ENCODE measurements around the genes CD80 and POPDC2.

DNA sequence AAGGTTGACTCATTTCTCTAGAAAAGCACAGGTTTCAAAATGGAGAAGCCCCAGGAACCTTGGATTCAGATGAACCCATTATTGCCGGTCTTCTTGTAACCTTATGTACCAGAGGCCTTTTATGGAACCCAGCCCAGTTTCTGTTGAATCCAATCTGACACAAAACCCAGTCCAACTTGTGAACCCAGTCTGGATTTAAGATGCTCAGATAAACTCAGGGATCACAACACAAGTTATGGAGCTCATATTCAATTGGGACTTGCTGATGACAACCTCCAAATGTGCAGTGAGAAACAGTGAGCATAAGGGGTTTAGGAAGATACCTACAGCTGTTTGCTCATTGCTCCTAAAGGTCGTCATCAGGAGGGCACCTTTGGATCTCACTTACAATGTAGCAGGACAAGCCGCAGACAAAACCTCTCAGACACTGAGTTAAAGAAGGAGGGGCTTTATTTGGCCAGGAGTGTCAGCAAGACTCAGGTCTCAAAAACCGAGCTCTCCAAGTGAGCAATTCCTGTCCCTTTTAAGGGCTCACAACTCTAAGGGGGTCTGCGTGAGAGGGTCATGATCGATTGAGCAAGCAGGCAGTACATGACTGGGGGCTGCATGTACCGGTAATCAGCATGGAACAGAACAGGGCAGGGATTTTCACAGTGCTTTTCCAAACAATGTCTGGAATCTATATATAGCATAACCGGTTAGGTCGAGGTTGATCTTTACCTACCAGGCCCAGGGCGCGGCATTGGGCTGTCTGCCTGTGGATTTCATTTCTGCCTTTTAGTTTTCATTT lies 16.7 kb upstream of the B4GALT4 start:
- RRBS = no CpG with 5 or more reads among the region's 11 CpGs

GRCh38 chr3:119337197-119337809 lies 43.1 kb downstream of the ARHGAP31 start:
- RRBS = no CpG with 5 or more reads among the region's 13 CpGs

GRCh38 chr3:119347023-119347443 lies 52.9 kb downstream of the ARHGAP31 start:
- RRBS = no CpG with 5 or more reads among the region's 3 CpGs

DNA sequence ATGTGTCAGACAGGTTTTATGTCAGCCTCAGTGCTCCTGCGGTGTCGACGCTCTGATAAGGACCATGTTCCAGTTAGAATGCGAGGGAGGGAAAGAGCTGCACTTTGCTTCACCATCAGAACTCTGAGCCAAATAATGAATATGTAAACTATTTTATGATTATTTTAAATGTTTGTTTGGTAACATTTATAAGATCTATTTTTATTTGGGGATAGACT lies 45.1 kb downstream of the TMEM39A start:
- RRBS = no CpG with 5 or more reads among the region's 4 CpGs

GRCh38 chr3:119430954-119431471 lies 32.4 kb downstream of the TMEM39A start:
- RRBS = no CpG with 5 or more reads among the region's 2 CpGs

DNA sequence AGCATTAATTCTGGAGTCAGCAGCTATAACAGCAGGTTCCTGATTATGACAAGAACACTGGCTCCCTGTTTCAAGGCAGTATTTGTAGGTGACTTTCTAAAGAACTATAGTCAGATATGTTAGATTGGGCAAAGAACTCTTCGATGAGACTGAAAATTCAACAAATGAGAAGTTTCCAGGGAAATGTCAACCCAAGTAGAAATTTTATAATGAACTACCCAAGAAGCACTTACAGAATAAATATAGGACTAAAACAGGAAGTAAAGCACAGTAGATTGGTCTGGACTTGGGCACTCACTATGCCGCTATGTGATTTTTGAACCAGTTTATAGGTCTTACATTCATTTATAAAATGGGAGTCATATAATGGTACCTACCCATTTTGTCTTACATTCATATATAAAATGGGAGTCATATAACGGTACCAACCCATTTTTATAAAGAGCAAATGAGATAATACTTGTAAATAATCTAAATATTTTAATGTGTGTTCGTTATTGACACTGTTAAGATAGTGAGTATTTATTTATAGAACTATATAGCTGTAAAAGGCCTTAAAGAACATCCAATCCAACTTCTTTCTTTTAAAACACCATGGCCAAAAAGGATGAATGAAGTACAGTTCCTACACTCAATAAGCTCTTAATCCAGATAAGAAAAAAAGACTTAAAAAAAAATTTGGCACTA lies 7.6 kb downstream of the TMEM39A start:
- RRBS = no CpG with 5 or more reads among the region's 4 CpGs

DNA sequence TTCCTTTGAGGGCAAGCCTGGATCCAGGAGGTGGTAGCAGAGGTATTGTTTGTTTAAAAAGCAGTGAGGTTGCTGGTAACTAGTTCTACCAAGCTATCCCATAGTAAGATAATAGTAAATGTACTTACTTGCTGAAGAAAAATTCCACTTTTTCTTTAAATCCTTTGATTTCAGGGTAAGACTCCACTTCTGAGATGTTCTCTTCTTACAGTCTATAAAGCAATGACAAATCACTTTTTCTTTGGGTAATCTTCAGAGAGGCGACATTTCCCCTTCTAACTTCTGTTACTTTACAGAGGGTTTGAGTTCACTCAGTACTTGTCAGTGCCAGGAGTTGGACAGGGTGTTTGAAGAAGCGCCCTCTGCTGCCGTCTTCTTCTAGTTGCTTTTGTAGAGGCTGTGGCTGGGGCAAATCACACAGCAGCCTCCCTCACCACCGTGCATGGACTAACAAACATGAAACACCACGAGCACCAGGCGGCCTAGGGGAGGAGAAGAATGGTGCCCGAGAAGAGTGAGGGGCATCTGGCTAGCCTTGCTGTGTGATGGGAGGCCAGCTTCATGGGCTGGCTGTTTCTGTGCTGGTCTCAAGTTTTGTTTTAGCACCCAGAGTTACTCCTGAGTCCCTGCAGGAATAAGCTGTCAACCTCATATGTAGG lies at the start of gene CD80:
Gene CD80, minus strand, starts transcription at position 303 of the 659 bp plus-strand sequence.
- RRBS = no CpG with 5 or more reads among the region's 7 CpGs

- RRBS = no CpG with 5 or more reads among the region's 10 CpGs
Measured at GRCh38 chr3:119619186-119619855, 21.6 kb downstream of the PLA1A start.

- RRBS = no CpG with 5 or more reads among the region's 11 CpGs
Measured at GRCh38 chr3:119660355-119661307, at the start of gene POPDC2. Gene POPDC2 (minus strand): TSS chr3:119660589.

DNA sequence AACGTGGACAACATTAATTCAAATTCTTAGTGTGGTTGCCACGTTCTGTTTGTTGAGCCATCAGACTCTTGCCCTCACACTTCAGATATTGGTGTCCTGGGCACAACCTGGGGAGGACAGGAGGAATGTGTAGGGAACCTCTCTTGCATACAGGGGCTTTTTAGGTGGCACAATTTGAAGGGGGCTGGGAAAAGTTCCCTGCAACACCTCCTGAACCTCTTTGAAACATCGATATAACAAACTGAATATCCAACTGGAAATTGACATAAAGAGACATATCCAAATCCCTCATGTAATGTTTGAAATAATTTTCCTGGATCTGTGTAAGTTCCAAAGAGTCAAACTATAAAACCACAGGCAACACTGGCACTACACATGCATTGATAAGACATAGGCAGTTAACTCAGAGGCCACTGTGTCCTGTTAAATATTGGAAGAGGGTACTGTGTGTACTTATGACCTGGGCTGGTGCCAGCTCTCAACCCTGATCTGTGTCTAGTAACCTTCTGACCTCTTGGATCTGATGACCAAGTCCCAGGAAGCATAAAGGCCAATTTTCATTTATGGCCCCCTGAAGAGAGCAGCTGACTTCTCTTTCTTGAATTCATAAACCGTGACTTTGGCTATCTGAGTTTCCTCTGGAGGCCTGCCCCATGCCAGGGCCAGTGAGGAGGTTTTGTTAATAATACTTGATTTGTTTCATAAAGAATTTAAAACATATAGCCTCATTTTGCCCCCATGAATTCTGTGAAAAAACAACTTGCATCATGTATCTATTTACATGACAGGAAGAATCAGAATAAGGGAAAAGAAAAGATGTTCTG lies 4.5 kb downstream of the NR1I2 start:
- RRBS = no CpG with 5 or more reads among the region's 4 CpGs

- RRBS = no CpG with 5 or more reads among the region's 3 CpGs
Measured at GRCh38 chr3:119795763-119796330, 13.9 kb downstream of the NR1I2 start.

DNA sequence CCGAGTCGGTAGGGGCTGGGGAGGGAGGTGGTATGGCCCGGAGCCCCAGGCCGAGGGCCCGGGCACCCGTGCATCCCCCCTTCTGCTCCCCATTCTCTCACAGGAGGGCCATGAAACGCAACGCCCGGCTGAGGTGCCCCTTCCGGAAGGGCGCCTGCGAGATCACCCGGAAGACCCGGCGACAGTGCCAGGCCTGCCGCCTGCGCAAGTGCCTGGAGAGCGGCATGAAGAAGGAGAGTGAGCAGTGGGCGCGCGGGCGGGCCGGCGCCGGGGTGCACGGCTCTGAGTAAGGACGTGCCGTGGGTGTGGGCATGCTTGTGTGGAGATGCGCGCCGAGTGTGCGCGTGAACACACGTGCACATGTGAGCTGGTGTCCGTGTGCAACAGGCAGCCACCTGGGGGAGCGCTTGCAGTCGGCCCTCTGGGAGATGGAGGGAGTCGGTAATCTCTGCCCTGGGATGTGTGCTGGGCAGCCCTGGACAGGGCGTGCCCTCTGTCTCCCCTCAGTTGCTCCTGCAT lies 28.1 kb downstream of the NR1I2 start:
- RRBS = 1% methylated on average over 14 of the region's 39 CpGs

GRCh38 chr3:120350310-120350883 lies 1.2 kb upstream of the LRRC58 start:
- RRBS = no CpG with 5 or more reads among the region's 7 CpGs

- RRBS = no CpG with 5 or more reads among the region's 1 CpG
Measured at GRCh38 chr3:120532901-120533190, 63.3 kb upstream of the NDUFB4 start.

- RRBS = no CpG with 5 or more reads among the region's 3 CpGs
Measured at GRCh38 chr3:120597148-120597585, 1.0 kb downstream of the NDUFB4 start.

GRCh38 chr3:120598175-120599742 lies 2.6 kb downstream of the NDUFB4 start:
- RRBS = no CpG with 5 or more reads among the region's 11 CpGs

DNA sequence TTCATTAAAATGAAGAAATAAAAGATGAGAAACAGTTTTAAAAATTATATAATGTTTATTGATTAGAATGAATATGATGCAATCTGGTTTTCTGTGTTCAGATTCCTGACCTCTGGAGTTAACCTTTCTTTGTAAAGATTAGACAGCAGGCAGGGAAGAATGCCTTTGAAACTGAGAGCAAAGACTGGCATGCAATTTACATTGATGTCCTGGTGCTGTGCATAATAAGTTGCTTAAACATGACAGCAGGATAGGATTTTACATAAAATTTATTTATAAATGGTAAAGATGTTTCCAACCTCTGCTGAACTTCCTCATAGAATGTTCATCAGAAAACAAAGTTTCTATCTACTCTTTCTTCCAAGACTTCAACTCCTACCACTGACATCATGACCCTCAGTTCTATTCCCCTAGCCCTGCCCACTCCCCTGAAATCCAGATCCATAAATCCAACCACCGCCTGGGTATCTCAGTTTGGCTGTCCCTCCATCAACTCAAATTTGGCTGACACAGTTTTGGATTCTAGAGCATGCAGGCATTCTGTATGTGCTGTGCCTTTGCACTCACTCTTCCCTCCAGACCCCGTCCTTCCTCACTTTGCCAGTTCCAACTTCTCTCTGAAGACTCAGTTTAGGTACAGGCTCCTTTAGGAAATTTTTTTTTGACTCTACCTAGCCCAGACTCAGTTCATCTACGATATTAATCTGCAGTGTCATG lies 1.6 kb downstream of the HGD start:
- RRBS = no CpG with 5 or more reads among the region's 3 CpGs

DNA sequence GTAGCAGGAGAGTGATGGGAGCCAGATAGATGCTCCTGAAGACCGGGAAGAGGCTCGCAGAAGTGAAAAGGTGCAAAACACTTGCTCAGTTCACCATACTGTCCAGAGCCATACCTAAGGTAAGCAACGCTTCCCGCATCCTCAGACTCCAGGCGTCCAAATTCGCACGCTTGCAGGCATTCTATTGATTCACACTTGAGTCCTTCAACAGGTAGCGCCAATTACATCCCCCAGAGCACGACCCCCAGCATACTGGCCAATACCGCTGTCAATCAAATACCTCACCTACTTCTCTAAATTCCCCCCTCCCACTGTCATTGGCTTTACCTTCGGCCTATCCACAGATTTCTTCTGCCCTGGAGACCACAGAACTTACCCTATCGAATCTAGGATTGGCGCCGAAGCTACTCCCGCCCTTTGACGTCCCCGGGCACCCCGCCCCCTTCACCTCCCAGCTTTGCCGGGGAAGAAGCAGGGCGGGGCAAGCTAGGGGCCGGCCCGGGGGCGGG lies 298 bp upstream of the STXBP5L start:
- RRBS = no CpG with 5 or more reads among the region's 23 CpGs